Endodermal cell (in vitro differentiated cells): ENCODE measurements around a stretch of chr10.

- PRO-cap = no peak
Measured at GRCh38 chr10:129946353-129946771, 17.7 kb downstream of the EBF3 start.

DNA sequence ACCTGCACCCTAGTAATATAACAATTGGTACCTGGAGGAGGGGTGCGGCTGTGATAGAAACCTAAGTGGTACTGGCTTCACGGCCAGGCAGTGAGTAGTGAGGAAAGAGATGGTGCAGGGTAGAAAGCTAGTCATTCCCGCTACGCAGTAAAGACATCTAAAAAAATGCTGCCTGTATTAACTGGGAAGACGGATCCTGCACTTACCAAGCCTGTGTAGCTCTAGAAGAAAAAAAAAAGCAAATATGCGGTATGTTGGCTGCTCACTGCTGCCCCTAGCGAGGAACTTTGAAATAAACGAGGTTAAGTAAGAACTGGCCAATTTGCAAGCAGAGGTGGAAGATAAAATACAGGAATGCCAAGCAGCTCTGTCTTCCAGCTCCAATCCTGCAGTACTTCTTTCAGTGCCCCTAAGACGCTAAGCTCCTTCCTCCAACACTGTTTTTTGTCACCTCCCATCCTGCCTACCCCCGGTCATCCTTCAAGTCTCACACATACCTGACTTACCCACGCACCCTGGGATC, 945 bp downstream of the C10orf143 start:
- PRO-cap = unidirectional peak, plus-strand start at position 331 of the sequence; unidirectional peak, plus-strand start at position 383 of the sequence

- PRO-cap = no peak
Measured at GRCh38 chr10:131269436-131269785, 42.1 kb downstream of the TCERG1L start.

DNA sequence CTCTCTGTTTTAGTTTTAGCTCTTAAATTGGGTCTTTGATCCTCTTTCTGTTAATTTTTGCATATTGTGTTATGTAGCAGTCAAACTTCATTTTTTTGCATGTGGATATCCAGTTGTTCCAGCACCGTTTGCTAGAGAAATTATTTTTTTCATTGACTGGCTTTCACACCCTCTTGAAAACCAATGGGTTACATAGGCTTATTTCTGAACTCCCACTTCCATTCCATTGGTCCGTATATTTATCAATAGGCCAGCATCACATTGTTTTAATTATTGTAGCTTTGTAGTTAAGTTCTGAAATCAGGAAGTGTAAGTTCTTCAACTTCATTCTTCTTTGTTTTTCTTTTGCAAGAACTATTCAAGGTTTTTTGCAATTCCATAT, 274.2 kb upstream of the PPP2R2D start:
- PRO-cap = no peak

DNA sequence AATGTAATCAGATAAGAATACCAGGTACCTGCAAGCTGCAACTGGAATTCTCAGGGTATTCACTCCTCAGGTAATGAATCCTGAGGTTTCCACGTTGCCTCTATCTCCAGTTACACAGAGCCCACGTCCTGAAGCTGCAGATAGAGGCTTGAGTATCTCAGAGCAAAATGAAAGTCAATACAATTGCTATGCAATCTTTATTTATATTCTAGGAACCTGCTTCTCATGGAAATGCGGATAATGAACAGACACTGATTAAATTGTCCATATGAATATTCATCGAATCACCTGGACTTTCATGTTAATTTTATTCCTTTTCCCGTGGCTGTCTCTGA, 95.6 kb upstream of the PPP2R2D start:
- PRO-cap = no peak

DNA sequence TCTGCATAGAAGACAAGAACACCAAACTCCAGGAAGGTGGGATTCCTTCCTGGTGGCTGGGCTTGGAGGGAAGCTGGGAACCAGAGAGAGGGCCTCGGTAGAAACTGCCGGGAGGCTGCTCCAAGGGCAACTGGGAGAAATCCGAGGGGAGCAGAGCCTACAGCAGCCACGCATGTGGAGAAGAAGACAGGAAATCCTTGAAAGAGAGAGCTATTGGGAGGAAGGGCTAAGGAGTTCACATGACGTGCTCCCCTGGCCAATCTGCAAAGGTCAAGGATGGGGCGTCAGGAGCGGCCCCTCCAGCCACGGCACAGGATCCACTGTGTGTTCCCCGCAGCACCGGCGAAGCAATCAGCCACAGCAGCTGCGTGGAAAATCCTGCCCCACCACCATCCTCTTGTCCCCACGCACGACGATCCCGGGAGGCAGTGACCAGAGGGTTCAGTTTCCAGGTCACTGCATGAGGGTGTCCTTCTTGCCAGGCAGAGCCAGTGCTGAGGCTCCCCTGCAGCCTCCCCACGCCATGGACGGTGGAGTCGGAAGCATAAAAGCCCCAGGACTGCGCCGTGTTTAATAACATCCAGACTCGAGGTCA, 8.7 kb upstream of the PPP2R2D start:
- PRO-cap = no peak

GRCh38 chr10:131954144-131954902, 27.4 kb downstream of the BNIP3 start:
- PRO-cap = no peak

DNA sequence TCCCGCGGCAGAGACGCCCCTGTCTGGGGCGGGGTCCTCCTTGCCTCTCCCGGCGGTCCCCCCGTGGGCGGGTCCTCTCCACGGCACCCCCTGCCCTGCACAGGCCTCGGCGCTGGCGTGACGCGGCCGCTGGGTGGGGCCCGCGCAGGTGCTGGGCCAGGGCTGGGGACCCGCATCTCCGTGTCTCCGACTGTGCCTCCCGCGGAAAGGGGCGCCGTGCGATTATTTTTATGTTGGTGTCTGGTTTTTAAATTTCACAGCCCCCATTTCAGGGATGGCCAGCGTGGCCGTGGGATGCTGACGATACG, 28.9 kb upstream of the JAKMIP3 start:
- PRO-cap = no peak

DNA sequence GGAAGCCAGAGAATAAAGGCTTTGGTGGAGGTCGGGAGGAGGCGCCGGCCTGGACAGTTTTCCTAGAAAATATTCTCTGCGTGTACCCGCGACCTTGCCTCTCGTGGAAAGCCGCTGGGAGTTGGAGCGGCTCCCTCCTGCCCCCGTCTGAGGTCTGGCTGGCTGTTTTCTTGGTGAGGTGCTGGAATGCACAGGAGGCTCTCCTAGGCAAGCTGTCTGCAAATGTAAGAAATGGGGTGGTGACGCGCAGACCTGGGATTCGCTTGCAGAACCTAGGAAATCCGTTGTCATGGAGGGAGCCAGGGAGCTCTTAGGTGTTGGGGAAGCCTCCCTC, 28.6 kb upstream of the JAKMIP3 start:
- PRO-cap = no peak

- PRO-cap = no peak
Measured at GRCh38 chr10:132048236-132048814, 17.4 kb upstream of the JAKMIP3 start.

DNA sequence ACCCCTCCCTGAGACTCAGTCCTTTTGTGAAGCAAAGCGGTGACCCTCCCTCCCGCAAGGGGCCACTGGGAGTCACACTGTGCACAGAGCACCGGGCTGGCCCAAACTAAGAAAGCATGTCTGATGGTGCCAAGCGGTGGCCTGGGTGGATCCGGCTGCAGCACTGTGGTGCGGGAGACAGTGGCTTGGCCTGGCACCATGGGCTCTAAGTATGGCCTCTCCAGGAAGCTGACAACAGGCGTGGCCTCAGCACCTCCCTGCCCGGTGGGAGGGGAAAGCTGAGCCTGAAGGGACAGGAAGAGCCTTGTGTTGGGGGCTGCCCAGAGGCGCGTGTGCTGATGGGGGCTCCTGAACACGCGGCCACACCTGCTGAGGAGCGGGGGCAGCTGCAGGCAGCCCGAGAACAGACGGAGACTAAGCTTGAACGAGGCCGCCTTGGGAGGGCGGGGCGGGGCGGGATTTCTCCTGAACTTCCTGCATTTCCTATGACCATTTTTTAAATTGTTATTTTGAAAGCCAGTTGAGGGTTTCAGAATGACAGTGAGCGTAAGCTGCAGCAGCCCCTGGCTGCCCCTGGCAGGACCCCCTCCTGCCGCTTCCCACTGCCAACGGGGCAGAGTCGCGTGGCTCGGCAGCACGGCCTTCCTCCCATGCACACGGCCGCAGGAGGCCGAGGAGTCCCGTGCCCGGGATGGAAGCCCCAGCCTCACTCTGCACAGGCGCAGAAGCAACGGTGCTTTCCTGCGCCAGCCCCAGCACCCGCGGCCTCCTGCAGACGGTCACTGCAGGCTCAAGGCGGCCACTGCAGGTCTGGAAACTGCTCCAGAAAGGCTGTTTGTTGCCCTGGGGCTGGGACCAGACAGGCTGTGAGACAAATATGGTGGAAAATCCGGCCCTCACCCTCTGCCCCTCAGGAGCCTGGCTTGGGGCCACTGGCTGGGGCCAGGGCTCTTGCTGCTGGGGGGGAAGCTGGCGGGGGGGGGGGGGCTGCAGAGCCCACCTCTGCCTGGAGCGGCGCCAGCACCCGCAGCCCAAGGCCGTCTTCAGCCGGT, 43.3 kb downstream of the DPYSL4 start:
- PRO-cap = no peak

GRCh38 chr10:132248783-132249552, 58.8 kb downstream of the STK32C start:
- PRO-cap = no peak

GRCh38 chr10:132272501-132272700, 35.3 kb downstream of the STK32C start:
- PRO-cap = no peak

DNA sequence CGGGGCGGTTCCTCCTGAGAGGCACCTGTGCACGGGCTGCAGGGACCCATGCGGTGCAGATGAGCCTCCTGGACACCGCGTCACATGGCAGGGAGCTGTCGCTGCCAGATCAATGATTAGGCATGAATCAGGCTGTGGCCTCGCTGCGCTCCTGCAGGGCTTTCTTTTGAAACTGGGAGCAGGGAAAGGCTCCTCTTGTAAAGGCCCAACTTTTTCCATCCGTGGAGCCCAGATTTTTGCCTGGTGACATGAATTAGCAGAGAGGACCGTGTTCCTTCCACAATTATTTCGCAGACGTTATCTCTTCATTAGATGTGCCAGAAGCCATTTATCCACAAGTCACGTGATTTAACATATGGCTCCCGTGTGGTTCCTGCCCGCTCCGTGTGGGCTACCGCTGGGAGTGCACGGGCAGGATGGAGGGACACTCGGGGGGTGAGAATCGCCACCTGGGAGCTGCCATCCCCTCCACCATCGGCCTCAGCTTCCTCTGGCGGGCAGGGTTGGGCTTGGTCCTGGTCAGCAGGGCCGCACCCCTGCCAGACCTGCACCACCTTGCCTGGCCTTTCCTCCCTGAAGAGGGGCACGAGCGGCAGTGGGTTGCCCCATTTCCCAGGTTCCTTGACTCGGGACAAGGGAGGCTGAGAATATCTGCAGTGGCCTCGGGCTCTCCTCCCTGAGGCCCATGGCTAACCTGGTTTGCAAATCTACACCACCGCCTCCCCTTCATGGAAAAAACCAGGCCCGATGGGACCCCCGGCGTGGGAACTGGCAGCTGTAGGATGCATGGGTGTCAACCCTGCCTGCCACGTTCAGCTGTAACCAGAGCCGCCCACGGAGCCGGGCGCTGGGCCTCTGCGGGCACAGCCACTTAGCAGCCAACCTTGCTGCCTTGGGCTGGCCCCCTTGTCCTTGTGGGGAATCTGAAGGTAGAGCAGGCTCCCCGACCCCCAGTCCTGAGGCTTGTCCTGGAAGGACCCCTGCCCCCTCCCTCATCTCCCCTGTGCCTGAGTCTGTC, 1.3 kb downstream of the PWWP2B start:
- PRO-cap = no peak

DNA sequence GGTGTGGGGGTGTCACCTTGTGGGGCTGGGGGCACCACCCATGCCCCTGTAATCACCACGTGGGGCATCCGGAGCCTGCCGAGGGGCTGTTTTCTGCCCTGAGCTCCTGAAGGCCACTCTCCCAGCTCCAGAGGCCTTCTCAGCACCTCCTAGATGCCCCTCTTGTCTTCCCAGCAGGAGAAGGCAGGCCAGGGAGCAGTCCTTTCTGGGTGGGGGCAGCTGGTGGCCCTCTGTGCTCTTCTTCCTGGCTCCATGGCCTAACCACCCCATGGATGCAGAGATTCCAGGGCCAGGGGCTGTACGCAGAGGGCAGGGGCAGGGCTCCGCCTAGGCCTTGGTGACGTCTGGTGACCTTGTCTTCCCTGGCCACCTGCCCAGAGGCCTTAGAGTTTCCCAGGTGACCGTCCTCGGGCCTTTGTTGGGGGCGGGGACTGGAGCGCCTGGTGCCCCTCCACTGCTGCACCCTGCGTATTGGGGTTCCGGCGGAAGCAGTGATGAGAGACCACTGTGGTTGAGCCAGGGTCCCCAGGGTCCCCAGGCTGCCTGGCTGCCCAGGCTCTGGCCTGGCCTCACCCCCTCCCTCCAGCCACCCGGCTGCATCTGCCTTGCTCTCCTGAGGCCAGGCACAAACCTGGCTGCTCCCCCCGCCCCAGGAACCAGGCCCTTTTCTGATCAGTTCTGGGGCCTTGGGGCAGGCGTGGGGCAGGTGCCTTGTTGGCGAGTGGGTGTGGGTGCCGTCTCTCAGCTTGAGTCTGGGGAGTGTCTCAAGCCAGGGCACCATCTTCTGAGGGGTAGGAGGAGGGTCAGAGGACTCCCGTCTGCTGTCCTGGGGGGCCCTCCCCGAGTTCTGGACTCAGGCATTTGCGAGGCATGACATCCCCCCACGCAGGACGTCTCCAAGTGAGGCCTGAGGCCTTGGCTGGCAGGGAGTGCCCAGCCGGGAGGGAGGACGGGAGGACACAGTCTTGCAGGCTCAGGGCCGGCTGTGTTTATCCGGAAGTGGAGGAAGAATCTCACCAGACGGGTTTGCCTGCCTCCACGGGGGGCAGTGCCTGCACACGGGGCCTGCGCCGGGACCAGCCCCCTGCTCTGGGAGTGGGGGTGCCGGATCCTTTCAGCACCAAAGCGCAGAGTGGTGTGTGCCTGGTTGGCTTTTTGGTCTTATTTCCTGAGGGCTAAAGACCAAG, 10.5 kb downstream of the PWWP2B start:
- PRO-cap = bidirectional peak, plus-strand start at position 1,130 of the sequence, minus-strand start at position 931 of the sequence

- PRO-cap = no peak
Measured at GRCh38 chr10:132417675-132418514, 20.9 kb downstream of the PWWP2B start.

DNA sequence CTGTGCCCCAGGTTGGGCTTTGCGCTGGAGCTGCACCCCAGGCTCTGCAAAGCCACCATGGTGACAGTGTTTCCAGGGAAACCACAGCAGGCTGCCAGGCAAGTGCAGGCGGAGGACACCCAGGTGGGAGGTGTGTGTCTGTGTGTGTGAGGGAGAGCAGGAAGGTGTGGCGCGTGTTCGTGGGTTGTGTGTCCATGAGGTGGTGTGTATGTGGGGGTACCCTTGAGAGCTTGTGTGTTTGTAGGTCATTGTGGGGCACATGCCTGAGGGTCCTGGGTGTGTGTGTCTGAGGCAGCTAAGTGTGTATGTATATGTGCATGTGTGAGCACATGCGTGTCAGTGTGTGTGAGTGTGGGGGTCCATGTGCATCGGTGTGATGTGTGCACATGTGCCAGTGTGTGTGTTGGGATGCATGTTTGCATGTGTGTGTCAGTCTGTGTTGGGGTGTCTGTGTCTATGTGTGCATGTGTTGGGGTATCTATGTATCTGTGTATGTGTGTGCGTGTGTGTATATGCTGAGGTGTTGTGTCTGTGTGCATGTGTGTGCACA, 33.1 kb downstream of the PWWP2B start:
- PRO-cap = no peak

- PRO-cap = no peak
Measured at GRCh38 chr10:132438996-132439486, 42.0 kb downstream of the PWWP2B start.

- PRO-cap = no peak
Measured at GRCh38 chr10:132451291-132451861, 54.4 kb downstream of the PWWP2B start.

- PRO-cap = no peak
Measured at GRCh38 chr10:132479630-132480267, 57.8 kb upstream of the INPP5A start.